Adrenal gland (tissue), 7 donors: ENCODE measurements around a stretch of chr16.

GRCh38 chr16:30585984-30586576 is 583 bp upstream of the ZNF785 start:
- PRO-cap, 3 experiments = no peak in any of the 3 experiments
- RAMPAGE, long total RNA, 4 experiments = no peak in any of the 4 experiments
- RRBS = no CpG with 5 or more reads among the region's 32 CpGs

- PRO-cap, 3 experiments = peak in 1 of 3 experiments; most common plus-strand start chr16:30609684 (in 1); most common minus-strand start chr16:30609535 (in 1)
- RAMPAGE, long total RNA, 4 experiments = no peak in any of the 4 experiments
- RRBS = 2% methylated on average over 11 of the region's 44 CpGs
These were observed 743 bp downstream of the ZNF689 start for GRCh38 chr16:30609269-30610023.

DNA sequence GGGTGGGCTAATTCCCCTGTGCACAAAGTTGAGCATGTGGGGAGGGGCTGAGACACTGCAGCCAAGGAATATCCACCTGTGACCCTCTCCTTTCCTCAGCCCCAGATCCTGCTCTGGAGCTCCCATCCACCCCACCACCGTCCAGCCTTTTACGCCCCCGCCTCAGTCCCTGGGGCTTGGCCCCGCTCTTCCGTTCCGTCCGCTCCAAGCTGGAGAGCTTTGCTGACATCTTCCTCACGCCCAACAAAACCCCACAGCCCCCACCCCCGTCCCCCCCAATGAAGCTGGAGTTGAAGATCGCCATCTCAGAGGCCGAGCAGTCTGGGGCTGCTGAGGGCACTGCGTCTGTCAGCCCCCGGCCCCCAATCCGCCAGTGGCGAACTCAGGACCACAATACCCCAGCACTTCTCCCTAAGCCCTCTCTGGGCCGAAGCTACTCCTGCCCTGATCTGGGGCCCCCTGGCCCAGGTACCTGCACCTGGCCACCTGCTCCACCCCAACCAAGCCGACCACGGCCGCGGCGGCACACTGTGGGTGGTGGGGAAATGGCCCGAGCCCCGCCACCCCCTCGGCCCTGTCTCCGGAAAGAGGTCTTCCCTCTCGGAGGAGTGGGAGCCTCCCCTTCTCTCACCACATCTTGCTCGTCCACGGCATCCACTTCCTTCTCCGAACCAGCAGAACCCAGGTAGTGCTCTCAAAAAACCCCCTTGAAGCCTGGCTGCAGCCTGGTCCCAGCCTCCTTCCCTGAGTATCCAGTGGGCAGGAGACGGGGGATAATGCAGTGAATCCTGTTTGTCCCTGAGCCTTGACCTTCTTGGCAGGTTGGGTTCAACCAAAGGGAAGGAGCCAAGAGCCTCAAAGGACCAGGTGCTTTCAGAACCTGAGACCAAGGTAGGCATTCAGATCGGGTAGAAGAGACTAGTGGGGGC is 3.4 kb upstream of the FBRS start:
- PRO-cap, 3 experiments = no peak in any of the 3 experiments
- RAMPAGE, long total RNA, 4 experiments = no peak in any of the 4 experiments
- RRBS = no CpG with 5 or more reads among the region's 31 CpGs

- PRO-cap, 3 experiments = peak in 3 of 3 experiments; most common plus-strand start chr16:30659422 (in 3); most common minus-strand start chr16:30659204 (in 3)
- RAMPAGE, long total RNA, 4 experiments = start-site peak on the plus strand in 1 of 4 experiments, at chr16:30658669-30658720 at its widest, 26 reads per replicate
- RRBS = under 1% methylated on average over 53 of the region's 95 CpGs
These were observed 643 bp downstream of the FBRS start for GRCh38 chr16:30658553-30659594.

DNA sequence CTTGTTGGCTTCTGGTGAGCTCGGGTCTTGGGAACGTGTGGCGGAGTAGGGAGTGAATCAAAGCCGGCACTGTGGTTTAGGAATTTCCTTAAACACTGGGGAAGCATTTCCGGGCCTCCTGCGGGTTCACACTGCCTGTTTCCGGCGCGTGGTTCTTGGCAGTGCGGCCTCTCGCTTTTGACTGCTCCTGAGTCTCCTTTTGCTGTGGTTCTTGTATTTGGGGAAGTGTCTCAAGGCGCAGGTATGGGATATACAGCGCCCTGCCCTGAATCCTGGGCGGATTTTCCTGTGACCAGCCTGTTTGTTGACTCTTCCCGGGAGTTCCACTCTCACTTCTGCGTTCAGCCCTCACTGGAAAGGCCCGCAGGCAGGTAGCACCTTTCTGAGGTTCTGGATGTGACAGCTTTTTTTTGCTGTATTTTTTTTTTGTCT is 274 bp downstream of the SRCAP start:
- PRO-cap, 3 experiments = peak in 2 of 3 experiments; most common plus-strand start position 136 of the sequence (in 2); most common minus-strand start position 59 of the sequence (in 2)
- RAMPAGE, long total RNA, 4 experiments = start-site peak on the plus strand in 1 of 4 experiments, centred at position 161 of the sequence, 21 reads per replicate
- RRBS = no CpG with 5 or more reads among the region's 17 CpGs

DNA sequence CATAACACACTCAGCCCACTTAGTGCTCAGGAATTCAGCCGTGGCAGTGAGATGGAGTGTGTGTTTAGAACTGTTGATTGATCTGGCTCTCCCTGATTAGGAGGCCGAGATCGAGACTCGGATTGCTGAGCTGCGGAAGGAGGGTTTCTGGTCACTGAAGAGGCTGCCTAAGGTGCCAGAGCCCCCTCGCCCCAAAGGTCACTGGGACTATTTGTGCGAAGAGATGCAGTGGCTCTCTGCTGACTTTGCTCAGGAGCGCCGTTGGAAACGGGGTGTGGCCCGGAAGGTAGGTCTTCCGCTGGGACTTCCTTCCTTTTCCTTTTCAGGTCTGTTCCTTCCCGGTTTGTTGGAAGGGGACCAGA is 8.1 kb downstream of the SRCAP start:
- PRO-cap, 3 experiments = no peak in any of the 3 experiments
- RAMPAGE, long total RNA, 4 experiments = no peak in any of the 4 experiments
- RRBS = 80% methylated on average over 1 of the region's 13 CpGs

DNA sequence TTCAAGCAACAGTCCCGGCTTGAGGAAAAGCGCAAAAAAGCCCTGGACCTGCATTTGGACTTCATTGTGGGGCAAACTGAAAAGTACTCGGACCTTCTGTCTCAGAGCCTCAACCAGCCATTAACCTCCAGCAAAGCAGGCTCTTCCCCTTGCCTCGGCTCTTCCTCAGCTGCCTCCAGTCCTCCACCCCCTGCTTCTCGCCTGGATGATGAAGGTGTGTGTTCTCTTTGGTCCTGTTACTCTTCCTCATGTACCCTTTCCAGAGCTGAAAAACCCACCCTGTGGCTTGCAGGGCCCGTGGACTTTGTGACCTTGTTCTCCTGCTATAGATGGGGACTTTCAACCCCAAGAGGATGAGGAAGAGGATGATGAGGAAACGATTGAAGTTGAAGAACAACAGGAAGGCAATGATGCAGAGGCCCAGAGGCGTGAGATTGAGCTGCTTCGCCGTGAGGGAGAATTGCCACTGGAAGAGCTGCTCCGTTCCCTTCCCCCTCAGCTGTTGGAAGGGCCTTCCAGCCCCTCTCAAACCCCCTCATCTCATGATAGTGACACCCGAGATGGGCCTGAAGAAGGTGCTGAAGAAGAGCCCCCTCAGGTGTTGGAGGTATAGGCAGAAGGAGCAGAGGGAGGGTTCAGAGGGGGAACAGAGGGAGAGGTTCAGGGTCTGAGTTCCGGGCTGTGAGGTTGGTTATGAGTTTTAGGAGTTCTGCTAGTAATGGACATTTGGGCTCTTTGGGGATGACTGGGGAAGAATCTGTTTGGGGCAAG is 10.7 kb downstream of the SRCAP start:
- PRO-cap, 3 experiments = no peak in any of the 3 experiments
- RAMPAGE, long total RNA, 4 experiments = no peak in any of the 4 experiments
- RRBS = no CpG with 5 or more reads among the region's 13 CpGs

GRCh38 chr16:30711313-30712305 is 12.6 kb downstream of the SRCAP start:
- PRO-cap, 3 experiments = no peak in any of the 3 experiments
- RAMPAGE, long total RNA, 4 experiments = no peak in any of the 4 experiments
- RRBS = no CpG with 5 or more reads among the region's 8 CpGs

DNA sequence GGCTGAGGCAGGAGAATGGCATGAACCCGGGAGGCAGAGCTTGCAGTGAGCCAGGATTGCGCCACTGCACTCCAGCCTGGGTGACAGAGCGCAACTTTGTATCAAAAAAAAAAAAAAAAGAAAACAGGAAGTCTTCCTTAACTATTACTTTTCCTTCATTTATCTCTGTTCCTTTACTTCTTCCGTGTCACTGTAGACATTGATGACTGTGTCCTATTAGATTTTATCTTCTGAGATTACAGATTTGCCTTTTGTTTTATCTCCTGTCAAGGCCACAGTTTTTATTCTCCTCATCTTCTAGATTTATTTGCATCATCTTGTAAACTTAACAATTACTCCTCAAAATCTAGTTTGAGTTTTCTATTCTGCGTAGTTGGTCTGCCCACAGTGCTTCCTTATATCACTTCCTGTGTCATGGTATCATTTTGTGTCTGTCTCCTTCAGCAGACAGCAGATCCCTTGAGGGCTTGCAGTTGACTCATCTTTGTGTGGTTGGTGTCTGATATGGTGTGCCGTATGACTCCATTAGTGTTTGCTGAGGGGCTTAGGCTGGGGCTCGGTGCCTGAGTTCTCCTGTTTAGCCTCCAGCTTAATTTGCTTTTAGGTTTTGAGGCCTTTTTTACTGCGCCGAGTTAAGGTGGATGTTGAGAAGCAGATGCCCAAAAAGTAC is 16.6 kb downstream of the SRCAP start:
- PRO-cap, 3 experiments = no peak in any of the 3 experiments
- RAMPAGE, long total RNA, 4 experiments = no peak in any of the 4 experiments
- RRBS = no CpG with 5 or more reads among the region's 9 CpGs

DNA sequence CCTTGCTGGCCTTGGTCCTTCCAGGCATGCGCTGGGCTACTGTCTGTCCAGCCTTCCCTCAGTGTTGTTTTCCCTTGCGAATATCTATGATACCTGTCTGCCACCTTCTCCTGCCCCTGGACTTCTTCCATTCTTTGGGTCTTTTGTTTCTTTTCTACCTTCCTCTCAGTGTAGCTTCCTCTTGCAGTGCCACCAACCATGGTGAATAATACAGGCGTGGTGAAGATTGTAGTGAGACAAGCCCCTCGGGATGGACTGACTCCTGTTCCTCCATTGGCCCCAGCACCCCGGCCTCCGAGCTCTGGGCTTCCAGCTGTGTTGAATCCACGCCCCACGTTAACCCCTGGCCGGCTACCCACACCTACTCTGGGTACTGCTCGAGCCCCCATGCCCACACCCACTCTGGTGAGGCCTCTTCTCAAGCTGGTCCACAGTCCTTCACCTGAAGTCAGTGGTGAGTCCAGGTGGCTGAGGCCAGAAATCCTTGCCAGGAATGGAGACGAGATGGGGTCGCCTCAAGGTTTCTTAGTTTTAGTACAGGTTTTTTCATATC is 17.6 kb upstream of the TMEM265 start:
- PRO-cap, 3 experiments = no peak in any of the 3 experiments
- RAMPAGE, long total RNA, 4 experiments = no peak in any of the 4 experiments
- RRBS = no CpG with 5 or more reads among the region's 12 CpGs

DNA sequence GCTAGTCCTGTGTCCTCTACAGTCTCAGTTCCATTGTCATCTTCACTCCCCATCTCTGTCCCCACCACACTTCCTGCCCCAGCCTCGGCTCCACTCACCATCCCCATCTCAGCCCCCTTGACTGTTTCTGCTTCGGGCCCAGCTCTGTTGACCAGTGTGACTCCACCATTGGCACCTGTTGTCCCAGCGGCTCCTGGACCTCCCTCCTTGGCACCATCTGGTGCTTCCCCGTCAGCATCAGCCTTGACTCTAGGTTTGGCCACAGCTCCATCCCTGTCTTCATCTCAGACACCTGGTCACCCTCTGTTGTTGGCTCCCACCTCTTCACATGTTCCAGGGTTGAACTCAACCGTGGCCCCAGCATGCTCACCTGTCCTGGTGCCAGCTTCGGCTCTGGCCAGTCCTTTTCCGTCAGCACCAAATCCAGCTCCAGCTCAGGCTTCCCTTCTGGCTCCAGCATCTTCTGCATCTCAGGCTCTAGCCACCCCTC is 16.7 kb upstream of the TMEM265 start:
- PRO-cap, 3 experiments = no peak in any of the 3 experiments
- RAMPAGE, long total RNA, 4 experiments = no peak in any of the 4 experiments
- RRBS = no CpG with 5 or more reads among the region's 7 CpGs

GRCh38 chr16:30738705-30739661 is 1.5 kb upstream of the TMEM265 start:
- PRO-cap, 3 experiments = peak in 2 of 3 experiments; most common plus-strand start chr16:30739140 (in 1)
- RAMPAGE, long total RNA, 4 experiments = no peak in any of the 4 experiments
- RRBS = no CpG with 5 or more reads among the region's 36 CpGs

- PRO-cap, 3 experiments = no peak in any of the 3 experiments
- RAMPAGE, long total RNA, 4 experiments = no peak in any of the 4 experiments
- RRBS = no CpG with 5 or more reads among the region's 1 CpG
These were observed 12.4 kb downstream of the ZNF629 start for GRCh38 chr16:30774621-30774973.

- PRO-cap, 3 experiments = no peak in any of the 3 experiments
- RAMPAGE, long total RNA, 4 experiments = no peak in any of the 4 experiments
- RRBS = no CpG with 5 or more reads among the region's 2 CpGs
These were observed 690 bp upstream of the ZNF629 start for GRCh38 chr16:30787838-30787952.

DNA sequence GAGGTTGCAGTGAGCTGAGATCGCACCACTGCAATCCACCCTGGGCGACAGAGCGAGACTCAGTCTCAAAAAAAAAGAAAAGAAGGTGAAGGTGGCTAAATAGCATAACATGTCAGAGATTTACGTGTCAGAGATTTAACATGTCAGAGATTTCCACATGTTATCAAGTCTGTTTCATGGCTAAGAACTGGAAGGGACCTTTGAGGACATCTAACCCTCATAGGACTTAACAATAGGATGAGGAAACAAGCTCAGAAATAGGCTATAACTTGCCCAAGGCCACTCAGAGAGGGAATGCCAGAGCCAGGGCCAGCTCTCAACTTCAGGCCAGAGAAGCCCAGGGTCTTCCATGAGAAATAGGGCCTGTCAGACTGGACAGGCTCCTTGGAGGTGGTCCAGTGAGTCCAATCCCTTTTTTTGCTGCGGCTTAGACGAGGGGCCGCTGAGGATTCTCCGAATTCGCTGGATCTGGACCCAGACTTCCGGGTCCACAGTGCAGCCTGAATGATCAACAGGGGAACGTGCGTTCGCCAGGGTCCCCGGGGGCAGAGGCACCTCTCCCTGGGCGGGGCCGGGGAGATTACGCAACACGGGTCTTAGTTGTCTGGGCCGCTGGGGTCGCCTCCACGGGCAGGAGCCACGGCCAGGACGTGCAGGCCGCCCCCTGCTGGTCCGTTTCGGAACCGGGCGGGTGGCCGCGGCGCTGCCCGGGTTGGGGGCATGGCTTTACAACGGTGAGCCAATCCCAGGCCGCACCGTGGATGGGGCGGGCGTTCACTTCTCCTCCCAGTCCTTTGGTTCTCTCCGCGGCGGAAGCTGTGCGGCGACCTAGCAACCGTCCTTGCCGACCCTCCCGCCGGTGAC is 27.0 kb upstream of the ZNF629 start:
- PRO-cap, 3 experiments = peak in 3 of 3 experiments; most common plus-strand start position 789 of the sequence (in 2); most common minus-strand start position 495 of the sequence (in 2)
- RAMPAGE, long total RNA, 4 experiments = no peak in any of the 4 experiments
- RRBS = 1% methylated on average over 12 of the region's 46 CpGs

DNA sequence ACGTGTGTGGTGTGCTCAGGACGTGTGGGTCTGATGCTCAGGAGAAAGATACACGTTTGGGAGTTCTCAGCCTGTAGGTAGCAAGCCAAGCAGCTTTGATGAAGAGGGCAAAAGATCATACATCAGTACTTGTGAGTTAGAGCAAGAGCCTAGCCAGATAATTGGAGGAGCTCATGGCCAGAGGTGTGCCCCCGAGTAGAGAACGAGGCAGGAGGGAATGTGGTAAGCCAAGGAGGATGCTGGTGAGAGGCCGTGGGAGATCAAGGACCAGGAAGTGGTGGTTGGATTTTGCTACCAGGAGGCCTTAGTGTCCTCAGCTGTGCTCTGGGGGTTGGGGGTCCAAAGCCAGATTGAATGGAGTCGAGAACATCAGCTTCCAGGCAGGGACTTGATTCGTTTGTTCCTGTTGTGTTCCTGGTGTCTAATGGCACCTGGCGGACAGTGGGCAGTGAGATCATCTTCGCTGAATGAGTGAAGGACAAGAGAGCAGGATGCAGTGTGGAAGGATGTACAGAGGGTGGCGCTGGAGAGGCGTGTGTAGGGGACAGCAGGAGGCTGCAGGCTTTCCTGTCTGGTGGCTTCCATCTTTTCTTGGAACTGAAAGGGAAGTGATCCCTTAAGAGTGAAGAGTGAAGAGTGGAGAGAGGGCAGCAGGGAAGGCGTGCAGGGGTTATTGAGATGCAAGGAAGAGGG is 11.6 kb downstream of the FBXL19 start:
- PRO-cap, 3 experiments = no peak in any of the 3 experiments
- RAMPAGE, long total RNA, 4 experiments = no peak in any of the 4 experiments
- RRBS = no CpG with 5 or more reads among the region's 13 CpGs

DNA sequence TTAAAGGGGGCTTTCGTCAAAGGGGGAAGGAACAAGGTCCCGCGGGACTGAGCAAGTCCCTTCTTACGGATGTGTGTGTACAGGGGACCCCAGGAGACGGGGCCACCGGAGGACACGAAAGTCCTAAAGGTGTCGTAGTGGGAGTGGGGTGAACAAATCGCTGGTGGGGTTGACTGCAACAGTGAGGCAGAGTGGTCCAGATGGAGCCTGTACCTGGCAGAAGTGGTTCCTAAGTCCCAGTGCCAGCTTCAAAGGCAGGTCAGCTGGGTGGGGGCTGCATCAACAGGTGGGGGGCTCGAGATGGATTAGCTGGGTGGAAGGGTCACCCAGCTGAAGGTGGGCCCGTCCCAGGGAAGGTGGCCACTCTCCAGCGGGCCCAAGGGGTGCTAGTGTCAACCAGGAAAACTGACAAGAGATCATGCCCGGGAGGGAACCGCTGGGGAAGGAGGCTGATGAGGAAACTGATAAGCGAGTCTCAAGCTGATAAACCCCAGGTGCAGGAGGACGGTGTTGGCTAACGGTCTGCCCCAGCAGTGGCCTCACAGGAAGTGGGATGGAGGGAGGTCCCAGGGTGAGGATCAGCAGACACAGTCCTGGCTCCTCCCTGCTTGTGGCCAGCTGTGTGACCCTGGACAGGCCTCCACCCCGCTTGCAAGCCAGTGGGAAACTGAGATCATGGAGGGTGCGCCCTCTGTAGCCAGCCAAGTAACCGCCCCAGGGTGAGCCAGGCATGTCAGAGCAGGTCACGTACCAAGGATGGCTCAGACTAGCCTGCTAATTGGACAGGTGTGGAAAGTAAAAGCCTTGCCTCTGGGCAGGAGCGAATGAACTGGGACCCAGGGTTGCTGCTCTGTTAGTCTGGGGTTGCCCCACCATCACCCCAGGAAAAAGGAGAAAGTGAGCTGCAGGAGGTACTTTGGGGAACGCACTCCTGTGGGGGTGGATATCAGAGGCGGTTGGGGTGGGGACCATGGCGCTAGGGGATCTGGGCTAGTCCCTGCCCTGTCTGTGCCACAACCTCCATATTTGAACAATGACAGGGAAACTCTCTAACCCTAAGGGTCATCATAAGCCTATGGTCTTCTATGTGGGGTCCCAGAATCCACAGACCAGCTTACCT is 1.1 kb downstream of the ORAI3 start:
- PRO-cap, 3 experiments = peak in 3 of 3 experiments; most common plus-strand start position 419 of the sequence (in 1); most common minus-strand start position 550 of the sequence (in 3)
- RAMPAGE, long total RNA, 4 experiments = start-site peak on the minus strand in 1 of 4 experiments, centred at position 545 of the sequence, 7 reads per replicate
- RRBS = no CpG with 5 or more reads among the region's 25 CpGs

DNA sequence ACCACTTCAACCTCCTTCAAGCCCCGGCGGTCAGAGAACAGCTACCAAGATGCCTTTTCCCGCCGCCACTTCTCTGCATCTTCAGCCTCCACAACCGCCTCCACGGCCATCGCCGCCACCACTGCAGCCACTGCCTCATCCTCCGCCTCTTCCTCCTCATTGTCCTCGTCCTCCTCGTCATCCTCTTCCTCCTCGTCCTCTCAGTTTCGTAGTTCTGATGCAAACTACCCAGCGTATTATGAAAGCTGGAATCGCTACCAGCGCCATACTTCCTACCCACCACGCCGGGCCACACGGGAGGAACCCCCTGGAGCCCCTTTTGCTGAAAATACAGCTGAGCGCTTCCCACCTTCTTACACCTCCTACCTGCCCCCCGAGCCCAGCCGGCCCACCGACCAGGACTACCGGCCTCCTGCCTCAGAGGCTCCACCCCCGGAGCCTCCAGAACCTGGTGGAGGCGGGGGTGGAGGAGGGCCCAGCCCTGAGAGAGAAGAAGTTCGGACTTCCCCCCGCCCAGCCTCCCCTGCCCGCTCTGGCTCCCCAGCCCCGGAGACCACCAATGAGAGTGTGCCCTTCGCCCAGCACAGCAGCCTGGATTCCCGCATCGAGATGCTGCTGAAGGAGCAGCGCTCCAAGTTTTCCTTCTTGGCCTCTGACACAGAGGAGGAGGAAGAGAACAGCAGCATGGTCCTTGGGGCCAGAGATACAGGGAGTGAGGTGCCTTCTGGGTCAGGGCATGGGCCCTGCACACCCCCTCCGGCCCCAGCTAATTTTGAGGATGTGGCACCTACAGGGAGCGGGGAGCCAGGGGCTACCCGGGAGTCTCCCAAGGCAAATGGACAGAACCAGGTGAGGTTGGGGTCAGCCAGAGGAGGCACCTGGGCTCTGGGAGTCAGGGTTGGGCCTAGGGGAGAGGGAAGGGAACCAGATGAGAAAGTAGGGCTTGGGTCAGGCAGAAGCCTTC is 7.3 kb downstream of the SETD1A start:
- PRO-cap, 3 experiments = no peak in any of the 3 experiments
- RAMPAGE, long total RNA, 4 experiments = no peak in any of the 4 experiments
- RRBS = 94% methylated on average over 7 of the region's 37 CpGs

DNA sequence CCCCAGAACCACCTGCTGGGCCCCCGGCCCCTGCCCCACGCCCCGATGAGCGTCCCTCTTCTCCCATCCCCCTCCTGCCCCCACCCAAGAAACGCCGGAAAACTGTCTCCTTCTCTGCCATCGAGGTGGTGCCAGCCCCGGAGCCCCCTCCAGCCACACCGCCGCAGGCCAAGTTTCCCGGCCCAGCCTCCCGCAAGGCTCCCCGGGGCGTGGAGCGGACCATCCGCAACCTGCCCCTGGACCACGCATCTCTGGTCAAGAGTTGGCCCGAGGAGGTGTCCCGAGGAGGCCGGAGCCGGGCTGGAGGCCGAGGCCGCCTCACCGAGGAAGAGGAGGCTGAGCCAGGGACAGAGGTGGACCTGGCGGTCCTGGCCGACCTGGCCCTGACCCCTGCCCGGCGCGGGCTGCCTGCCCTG is 5.8 kb upstream of the HSD3B7 start:
- PRO-cap, 3 experiments = no peak in any of the 3 experiments
- RAMPAGE, long total RNA, 4 experiments = no peak in any of the 4 experiments
- RRBS = 94% methylated on average over 21 of the region's 29 CpGs

DNA sequence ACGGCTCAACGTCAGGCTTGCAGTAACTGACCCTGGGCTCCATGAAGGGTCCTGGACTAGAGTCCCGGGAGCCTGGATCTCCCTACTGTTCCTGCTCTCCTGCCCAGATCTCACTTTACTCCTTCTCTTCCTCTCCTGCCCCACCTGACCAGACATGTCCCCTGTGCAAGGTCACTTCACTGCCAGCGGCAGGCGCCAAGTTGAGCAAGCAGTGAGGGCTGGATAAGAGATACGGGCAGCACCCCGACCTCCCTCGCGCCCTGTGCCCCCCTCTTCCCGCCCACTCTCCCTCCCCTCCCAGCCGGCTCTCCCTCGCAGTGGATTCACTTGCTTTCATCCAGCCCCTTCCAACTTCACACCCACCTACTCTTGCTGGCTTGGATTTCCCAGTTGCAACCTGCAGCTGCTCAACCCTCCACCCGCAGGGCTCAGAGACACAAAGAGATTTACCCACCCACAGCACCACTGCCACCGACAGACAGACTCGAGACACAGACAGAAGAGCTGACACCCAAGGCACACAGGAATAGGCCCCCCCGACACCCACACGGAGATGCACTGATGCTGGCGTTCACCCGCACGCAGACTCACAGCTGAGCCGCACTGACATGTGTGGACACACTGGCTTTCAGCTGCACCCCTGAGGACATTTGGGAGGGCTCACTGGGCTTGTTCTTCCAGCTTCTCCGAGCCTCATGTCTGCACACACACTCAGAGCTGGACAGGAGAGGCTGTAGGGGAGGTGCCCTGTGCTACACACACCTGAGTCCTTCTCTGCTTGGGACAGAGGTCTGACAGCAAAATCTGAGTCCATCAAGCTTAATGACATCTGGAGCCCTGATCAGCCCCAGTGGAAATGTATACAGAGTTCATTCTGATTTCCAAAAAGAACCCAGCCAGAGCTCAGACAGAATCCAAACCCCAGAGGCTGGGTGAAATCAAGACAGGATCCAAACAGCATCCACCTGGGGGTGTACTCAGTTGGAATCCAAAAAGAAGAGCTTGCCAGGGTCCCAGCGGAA is 8.2 kb downstream of the STX1B start:
- PRO-cap, 3 experiments = no peak in any of the 3 experiments
- RAMPAGE, long total RNA, 4 experiments = no peak in any of the 4 experiments
- RRBS = no CpG with 5 or more reads among the region's 23 CpGs